Placental epithelial cell (primary cell): ENCODE results near the gene NME5.

GRCh38 chr5:137847643-137848282 is 19.9 kb upstream of the MYOT start:
- CAGE, long polyA plus RNA: no peak

DNA sequence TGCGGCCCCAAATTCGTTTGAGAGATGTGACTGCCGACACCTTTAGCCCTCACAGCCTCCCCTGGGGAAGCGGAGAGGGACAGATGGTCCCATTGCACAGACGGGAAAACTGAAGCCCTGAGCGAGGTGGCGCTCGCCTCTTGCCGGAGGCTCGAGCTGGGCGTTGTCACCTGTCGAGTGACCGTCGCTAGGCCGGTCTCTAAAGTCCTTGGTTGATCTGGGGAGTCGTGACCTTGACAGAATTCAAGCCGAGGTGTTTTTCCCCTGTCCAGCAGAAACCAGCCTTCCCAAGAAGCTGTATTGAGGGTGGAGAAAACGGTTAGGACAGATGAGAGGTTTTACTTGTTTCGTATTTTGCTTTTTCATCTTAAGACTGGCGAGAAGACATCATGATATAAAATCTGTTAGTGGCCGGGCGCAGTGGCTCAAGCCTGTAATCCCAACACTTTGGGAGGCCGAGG is 367 bp downstream of the PKD2L2 start:
- CAGE, long polyA plus RNA: no peak

DNA sequence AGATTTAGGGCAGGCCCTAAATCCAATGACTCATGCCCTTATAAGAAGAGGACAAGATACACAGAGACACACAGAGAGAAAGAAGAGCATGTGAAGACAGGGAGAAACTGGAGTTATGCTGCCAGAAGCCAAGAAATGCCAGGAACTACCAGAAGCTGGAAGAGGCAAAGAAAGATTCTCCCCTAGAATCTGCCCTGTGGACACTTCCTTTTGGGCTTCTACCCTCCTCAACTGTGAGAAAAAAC is 8.7 kb downstream of the FAM13B start:
- CAGE, long polyA plus RNA: no peak

DNA sequence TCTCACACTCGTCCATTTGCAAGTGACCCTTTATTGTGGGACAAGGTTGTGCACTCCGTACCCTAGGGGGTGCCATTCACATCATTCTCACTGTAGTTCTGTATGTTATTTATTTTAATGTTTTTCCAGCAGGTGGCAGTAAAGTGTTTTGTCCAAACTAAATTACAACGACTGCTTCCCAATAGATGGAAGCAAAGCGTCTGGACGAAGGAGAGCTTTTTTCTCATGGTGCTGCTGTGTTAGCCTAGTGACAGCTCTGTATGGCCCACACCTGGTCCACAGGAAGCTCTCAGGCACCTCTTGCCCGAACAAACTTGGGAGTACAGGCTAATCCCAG is 3.2 kb upstream of the FAM13B start:
- CAGE, long polyA plus RNA: no peak

GRCh38 chr5:138138837-138139701 is at the start of gene NME5:
TSS of gene NME5 (minus strand) at chr5:138139428.
- CAGE, long polyA plus RNA: no peak

DNA sequence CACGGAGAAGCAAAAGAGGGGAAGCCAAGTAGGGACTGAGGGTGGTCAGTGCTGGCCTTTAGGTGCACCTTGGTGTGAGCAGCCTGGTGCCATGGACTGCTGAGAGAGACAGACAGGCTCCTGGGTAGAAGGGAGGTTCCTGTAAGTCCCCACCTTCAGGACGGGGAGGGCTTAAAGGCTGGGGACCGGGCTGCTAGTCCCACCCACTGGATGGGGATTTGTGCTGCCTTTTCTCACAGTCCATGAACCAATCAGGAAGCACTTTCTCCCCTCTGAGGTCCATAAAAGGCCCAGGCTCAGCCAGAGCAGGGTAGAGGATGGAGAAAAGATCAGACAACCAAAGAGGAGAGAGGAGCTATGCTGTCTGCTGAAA is 15.3 kb downstream of the CDC25C start:
- CAGE, long polyA plus RNA: no peak

- CAGE, long polyA plus RNA: no peak
Observed at GRCh38 chr5:138337283-138337672, 788 bp upstream of the FAM53C start.

- CAGE, long polyA plus RNA: no peak
Observed at GRCh38 chr5:138345203-138346133, 7.0 kb upstream of the KDM3B start.

- CAGE, long polyA plus RNA: no peak
Observed at GRCh38 chr5:138385876-138386816, 33.7 kb downstream of the KDM3B start.

DNA sequence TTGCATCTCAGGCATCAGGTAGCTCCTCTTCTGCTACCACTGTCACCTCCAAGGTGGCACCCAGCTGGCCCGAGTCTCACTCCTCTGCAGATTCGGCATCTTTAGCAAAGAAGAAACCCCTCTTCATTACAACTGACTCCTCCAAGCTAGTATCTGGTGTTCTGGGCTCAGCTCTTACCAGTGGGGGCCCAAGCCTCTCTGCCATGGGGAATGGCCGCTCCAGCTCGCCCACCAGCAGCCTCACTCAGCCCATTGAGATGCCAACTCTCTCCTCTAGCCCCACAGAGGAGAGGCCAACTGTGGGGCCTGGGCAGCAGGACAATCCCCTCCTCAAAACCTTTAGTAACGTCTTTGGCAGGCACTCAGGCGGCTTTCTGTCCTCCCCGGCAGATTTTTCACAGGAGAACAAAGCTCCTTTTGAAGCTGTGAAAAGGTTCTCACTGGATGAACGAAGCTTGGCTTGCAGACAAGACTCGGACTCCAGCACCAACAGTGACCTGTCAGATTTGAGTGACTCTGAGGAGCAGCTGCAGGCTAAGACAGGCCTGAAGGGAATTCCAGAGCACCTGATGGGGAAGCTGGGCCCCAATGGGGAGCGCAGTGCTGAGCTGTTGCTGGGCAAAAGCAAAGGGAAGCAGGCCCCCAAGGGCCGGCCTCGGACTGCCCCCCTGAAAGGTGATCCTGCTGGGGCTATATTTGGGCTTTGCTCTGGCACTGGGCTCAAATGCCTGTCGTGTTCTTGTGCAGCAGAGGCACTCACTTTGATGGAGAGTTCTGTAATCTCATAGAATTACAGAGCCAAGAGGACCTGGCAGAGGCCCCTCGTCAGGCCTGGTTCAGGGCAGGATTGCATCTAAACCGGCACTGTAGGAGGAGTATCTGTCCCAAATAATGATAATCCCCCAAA is 39.4 kb downstream of the KDM3B start:
- CAGE, long polyA plus RNA: no peak

DNA sequence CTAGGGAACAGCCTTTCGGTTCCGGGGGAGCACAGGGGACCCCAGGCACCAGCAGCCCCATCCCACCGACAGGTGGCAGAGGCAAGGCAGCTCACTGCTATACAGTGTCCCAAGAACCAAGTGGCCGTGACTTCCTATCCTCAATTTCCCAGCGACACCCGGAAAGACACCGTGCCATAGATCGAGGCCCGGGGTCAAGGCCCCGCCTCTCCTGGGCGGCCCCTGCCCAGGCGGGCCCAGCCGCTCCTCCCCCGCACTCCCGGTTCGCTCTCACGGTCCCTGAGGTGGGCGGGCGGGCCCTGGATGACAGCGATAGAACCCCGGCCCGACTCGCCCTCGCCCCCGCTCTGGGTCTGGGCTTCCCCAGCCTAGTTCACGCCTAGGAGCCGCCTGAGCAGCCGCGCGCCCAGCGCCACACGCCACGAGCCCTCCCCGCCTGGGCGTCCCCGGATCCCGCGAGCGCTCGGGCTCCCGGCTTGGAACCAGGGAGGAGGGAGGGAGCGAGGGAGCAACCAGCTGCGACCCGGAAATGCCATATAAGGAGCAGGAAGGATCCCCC is 671 bp upstream of the EGR1 start:
- CAGE, long polyA plus RNA: no peak

DNA sequence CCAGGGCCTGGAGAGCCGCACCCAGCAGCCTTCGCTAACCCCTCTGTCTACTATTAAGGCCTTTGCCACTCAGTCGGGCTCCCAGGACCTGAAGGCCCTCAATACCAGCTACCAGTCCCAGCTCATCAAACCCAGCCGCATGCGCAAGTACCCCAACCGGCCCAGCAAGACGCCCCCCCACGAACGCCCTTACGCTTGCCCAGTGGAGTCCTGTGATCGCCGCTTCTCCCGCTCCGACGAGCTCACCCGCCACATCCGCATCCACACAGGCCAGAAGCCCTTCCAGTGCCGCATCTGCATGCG is 1.9 kb downstream of the EGR1 start:
- CAGE, long polyA plus RNA: no peak

GRCh38 chr5:138471999-138472432 is 6.7 kb downstream of the EGR1 start:
- CAGE, long polyA plus RNA: no peak

GRCh38 chr5:138564251-138565142 is 10.7 kb downstream of the HSPA9 start:
- CAGE, long polyA plus RNA: no peak

GRCh38 chr5:138575575-138576228 is 501 bp upstream of the HSPA9 start:
- CAGE, long polyA plus RNA: no peak

DNA sequence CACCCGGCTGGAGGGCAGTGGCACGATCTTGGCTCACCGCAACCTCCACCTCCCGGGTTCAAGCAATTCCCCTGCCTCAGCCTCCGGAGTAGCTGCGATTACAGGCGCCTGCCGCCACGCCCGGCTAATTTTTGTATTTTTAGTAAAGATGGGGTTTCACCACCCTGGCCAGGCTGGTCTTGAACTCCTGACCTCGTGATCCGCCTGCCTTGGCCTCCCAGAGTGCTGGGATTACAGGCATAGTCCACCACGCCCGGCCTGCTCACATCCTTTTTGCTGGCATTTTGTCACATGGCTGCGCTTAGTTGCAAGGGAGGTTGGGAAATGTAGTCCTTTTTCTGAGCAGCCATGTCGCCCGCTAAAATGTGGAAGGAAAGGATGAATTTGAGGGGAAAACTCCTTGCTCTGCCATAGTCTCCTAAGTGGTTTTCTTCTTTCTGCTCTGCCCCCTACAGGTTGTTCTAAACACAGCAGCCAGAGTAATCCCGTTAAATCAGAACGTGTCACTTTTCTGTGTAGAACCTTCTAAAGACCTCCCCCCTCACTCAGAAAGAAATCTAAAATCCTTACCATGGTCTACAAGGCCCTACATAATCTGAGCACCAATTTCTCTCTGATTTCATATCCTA is 57.8 kb upstream of the HSPA9 start:
- CAGE, long polyA plus RNA: no peak

DNA sequence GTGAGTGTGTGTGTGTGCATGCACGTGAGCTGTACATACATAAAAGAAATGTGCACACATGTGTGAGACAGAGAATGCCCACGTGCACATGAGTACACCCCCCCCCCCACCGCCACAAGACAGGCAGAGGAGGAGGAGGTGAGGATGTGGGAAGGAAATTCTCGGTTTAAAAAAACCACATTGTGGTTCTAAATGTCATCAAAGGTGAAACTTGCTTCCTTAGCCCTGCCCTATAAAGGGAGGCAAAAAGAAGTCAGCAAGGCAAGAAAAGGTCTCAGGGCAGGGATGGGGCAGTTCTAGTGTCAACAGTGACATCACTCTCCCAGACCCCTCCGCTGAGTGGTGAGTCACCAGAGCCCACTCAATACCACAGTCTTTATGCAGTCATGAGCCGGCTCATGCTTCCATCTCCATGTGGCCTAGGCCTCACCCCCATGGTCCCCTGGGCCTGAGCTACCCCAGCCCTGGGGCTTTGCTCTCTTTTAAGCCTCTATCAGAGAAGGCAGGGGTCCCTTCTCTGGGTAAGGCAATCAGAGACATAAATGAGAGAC is 79.3 kb upstream of the HSPA9 start:
- CAGE, long polyA plus RNA: no peak

- CAGE, long polyA plus RNA: no peak
Observed at GRCh38 chr5:138742373-138742764, 10.9 kb upstream of the CTNNA1 start.

DNA sequence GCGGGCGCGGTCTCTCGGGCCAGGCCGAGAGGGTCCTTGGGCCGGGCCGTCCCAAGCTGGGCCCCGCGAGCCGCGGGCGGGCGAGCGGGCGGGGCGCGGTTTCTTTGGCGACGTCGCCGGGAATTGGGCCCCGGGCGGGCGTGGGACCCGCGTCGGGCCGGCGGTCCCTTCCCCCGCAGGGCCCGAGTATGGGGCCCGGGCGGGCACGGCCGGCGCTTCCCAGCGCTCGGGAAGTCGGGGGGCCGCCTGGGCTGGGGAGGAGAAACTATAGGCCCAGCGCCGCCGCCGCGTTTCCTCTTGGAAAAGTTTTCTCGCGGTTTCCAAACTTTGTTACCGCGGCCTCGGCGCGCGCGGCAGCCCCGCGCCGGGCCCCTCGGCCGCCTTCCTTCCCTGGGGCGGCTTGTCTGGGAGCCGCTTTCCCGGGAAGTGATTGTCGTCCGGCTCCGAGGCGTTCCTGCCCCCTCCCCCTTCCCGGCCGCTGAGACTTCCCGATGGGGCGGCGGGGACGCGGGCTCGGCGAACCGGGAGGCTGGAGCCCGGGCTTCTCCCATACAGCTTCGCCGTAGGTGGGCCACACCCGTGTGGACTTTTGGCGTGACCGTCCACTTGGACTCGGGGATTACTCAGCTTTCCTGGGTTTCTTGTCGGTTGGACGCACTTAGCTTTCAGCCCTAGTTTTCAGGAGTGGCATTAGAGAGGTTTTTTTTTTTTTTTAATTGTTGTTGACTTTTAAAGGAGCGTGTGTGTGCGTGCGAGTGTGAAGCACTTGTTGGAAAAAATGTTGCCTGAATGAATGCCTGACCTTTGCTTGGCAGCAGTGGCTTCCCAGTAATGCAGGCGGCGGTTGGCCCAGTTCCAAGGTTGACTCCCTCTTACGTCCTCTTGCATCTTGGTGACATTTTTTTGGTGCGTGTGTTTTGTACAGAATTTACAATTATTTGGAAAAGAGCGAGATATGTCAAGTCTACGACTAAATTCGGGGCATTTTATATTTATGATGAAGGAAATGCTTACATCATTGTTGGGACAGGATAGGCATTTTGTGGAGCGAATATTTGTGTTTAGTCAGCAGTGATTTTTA is 648 bp downstream of the CTNNA1 start:
- CAGE, long polyA plus RNA: no peak

DNA sequence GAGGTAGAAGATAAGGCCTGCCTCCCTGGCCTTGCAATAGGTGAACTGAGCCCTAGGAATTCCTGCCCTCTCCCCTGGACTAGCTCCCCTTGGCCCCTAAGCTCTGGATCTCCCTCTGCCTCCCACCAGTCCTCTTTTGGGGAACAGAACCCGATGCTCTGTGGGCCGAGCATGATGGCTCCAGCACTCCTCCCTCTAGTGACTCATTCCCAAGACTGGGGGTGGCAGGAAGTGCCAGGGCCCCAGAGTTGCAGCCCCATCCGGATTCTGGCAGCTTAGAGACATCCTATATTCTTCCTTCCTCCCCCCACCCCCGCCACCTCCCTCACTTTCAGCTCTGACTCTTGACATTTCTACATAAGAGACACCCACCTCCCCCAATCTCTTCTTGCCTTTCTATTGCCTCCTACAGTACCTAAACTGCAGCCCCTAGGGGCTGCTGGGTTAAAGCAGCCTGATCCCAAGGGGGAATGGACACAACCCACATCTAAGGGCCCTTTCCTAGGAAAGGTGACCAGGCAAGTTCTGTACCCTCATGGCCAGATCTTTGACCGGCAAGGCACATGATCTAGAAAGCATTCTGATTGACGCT is 47.2 kb upstream of the MATR3 start:
- CAGE, long polyA plus RNA: no peak